Gastroesophageal sphincter (tissue), 4 donors: ENCODE results near the gene INPP5F.

DNA sequence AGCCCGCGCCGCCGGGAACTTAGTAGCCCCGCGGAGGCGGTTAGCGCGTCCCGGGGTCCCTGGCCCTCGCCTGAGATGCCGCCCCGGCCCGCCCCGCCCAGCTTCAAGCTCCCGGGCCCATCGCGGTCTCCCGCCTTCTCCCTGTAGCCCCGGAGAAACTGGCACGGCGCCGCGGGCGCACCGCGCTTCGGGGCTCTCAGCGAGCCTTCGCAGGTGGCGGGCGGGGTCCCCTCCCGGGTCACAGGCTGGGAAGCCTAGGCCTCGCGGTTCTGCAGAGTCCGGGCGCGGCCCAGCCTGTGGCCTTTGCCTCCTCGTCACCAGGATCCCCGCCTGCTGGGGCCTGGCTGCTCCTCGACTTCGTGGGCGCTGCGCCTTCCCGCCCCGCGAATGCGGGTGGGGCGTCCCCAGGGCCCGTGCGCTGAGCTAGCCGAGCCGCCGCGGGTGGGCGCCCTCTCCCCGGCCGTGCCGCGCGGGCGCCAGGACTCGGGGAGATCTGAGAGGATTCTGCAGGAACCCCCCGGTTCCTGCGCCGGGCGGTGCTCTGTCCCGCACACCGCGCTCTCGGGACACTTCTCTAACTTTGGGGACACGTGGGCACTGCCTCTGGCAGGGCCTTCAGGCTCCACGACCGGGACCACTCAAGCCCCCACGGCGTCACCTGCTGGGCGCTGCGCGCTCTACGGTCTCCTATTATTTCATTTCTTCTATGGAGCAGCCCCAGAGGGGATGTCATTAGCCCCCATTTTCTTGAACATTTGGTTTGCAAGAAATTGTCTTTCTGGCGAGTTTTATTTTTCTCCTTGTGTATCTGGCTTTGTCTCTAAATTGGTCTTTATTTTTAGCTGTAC, 681 bp upstream of the RGS10 start:
- PRO-cap: unidirectional peak, minus-strand start at position 395 of the sequence; unidirectional peak, minus-strand start at position 582 of the sequence
- RAMPAGE, long total RNA, 4 experiments: no peak in any of the 4 experiments

DNA sequence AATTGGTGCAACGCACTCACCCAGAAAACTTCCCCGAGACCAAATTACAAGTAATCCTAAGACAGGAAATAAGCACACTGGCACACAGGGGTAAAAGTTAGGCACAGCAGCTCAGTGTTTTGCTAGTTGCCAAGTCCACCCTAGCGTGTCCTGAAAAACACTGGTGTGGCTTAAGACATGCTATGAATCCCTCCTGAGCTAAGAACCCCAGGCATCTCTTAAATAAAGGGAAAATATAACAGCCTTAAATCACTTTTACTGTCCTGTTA, 1.8 kb upstream of the RGS10 start:
- PRO-cap: no peak
- RAMPAGE, long total RNA, 4 experiments: no peak in any of the 4 experiments

DNA sequence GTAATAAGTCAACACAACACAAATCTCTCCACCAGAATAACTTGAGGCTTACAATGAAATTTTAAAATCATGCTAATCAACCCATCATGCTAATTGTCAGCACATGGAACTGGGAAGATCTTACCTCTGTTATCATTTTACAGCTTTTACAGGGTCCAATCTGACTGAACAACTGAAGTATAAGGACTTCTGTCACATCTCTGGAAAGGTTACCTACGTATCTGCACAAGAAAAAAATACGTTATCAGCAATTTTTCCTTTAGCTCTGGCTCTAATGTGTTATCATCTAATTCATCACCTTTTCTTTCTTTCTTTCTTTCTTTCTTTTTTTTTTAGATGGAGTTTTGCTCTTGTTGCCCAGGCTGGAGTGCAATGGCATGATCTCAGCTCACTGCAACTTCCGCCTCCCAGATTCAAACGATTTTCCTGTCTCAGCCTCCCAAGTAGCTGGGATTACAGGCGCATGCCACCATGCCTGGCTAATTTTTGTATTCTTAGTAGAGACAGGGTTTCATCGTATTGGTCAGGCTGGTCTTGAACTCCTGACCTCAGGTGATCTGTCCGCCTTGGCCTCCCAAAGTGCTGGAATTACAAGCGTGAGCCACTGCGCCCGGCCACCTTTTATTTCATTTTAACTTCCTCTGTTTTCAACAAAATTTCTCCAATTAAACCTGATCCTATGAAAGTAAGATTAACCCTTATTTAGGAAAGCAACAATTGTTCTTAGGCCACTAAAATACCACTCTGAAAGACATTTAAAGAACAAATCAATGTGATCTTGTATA, 8.5 kb downstream of the TIAL1 start:
- PRO-cap: no peak
- RAMPAGE, long total RNA, 4 experiments: start-site peak on the minus strand in 1 of 4 experiments, centred at position 186 of the sequence, 32 reads per replicate

DNA sequence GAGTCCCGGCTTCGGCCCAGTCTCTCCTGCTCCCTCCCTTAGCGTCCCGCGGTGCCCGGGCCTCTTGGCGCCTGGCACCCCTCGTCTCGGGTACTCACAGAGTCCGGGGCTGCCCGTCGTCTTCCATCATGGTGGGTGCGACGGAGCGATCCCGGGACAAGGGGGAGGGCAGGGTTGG, 539 bp downstream of the TIAL1 start:
- PRO-cap: no peak
- RAMPAGE, long total RNA, 4 experiments: no peak in any of the 4 experiments

- PRO-cap: unidirectional peak, plus-strand start at chr10:119651039; bidirectional peak, plus-strand start at chr10:119651570, minus-strand start at chr10:119651209
- RAMPAGE, long total RNA, 4 experiments: no peak in any of the 4 experiments
Observed at GRCh38 chr10:119650737-119651324, 349 bp upstream of the BAG3 start.

DNA sequence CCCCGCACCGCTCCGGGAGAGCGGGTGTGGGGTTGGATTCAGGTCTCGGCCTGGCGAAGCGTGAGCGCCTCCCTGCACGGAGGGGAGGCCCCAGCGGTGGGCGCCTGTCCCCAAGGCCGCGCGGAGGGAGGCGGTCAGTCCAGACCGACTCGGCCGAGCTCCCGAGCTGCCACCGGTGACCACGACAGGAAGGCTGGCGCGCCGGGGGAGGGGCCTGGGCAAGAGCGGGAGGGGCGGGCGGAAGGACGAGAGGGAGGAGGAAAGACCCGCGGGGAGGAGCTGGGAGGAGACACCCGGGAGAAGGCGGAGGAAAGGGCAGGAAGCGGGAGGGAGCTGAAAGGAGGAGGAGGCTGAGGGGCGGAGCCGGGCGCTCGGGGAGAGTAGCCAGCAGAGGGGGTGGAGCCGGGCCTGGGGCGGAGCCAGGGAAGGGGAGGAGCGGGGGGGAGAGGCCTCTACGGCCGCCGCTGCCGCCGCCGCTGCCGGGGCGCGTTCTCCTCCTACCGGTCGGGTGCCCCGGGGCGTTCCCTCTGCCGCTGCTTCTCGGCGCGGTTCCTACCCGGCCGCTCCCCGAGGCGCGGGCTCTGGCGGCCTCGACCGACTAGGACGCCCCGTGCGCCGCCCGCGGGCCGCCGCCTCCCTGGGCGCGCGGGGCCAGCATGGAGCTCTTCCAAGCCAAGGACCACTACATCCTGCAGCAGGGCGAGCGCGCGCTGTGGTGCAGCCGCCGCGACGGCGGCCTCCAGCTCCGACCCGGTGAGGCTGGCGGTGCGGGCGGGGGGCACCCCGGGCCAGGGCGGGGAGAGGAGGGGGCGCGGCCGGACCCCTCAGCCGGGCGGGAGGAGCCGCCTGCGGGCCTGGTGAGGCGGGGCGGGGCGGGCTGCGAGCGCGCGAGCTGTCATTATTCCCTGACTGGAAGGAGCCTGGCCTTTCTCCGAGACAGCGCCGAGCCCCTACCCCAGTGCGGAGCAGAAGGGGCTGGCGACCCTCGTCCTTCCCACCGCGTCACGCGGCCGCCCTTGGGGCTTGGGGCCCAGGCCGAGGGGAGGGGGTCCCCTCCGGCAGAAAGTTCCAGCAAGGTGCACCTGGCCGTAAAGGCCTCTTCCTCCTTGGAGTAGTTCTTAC, at the start of gene INPP5F:
TSS of gene INPP5F (plus strand) at position 444 of the 1,122 bp plus-strand sequence.
- PRO-cap: bidirectional peak, plus-strand start at position 536 of the sequence, minus-strand start at position 186 of the sequence; unidirectional peak, plus-strand start at position 682 of the sequence; unidirectional peak, plus-strand start at position 724 of the sequence
- RAMPAGE, long total RNA, 4 experiments: start-site peak on the minus strand in 1 of 4 experiments, centred at position 198 of the sequence, 15 reads per replicate

DNA sequence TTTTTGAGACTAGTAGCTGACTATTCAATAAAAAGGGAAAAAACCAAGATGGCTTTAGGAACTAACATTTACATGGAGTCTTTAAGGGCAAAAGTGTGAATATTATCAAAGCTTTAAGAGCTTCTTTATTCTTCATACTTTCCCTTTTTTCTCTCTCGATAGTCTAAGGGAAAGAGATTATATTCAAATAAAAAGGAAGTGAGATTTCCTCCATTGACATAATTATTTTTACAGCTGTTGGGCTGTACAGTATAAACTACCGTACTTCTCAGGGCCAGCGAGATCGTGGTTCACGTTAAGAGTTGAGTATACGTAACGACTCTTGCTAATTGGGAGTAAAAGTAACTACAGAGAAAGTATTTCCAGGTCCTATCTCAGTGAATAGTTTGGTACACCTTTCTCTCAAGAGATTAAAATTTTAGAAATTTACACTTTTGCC, 57.7 kb downstream of the INPP5F start:
- PRO-cap: no peak
- RAMPAGE, long total RNA, 4 experiments: no peak in any of the 4 experiments

GRCh38 chr10:119789984-119790508, 64.2 kb downstream of the INPP5F start:
- PRO-cap: no peak
- RAMPAGE, long total RNA, 4 experiments: no peak in any of the 4 experiments

- PRO-cap: no peak
- RAMPAGE, long total RNA, 4 experiments: no peak in any of the 4 experiments
Observed at GRCh38 chr10:119840707-119841263, 31.9 kb downstream of the MCMBP start.

DNA sequence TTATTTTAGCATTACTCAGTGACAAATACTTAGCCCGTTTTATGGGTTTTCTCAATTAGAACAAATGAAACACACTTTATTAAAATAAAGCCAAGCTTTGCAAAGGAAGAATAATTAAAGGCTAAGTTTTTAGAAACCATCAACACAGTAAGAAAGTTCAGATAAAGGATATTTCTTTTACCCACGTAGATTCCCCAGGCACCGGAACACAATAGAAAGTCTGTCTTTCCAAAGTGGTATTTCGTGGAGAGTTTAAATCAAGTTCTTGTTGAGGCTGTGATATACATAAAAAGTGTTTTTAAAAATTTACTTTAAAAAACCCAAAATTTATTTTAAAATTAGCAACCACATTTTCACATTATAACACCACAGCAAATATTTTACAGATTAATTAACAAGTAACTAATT, 15.5 kb downstream of the MCMBP start:
- PRO-cap: no peak
- RAMPAGE, long total RNA, 4 experiments: no peak in any of the 4 experiments

DNA sequence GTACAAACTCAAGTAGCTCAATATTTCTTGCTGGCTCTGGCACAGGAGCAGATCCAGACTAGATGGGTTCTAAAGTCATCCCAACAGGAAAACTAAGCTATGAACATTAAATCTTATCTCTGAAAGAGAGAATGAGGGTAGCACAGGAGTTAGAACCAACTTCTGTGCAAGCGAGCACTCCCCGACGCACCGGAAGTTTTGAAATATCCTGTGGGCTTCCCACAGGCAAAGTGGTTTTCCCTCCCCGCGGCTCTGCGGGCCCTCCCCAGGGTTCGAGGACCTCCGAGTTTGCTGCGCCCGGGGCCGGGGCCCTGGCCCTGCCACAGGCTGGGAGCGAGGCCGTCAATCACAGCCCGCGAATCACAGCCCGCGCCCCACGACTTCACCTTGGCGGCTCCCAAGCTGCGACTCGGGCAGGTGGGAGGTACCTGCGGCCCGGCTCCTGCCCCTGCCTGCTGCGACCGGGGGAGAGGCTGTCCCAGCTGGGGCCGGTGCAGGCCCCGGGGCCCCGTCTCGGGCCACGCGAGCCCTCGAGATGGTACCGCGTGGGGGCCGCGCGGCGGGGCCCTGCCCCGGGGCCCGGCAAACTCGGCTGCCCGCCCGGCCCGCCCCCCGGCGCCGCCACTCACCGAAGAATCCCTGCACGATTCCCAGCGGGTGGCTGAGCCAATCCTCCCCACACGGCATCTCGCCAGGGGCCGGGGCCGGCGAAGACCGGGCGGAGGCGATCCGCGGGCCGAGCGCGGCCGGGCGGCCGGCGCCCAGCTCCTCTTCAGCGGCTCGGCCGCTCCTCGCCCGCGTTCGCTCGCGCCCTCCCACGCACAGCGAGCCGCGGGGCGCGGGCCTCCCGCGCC, 518 bp downstream of the MCMBP start:
- PRO-cap: unidirectional peak, plus-strand start at position 206 of the sequence; unidirectional peak, plus-strand start at position 679 of the sequence
- RAMPAGE, long total RNA, 4 experiments: start-site peak on the minus strand in 1 of 4 experiments, centred at position 626 of the sequence, 12 reads per replicate

DNA sequence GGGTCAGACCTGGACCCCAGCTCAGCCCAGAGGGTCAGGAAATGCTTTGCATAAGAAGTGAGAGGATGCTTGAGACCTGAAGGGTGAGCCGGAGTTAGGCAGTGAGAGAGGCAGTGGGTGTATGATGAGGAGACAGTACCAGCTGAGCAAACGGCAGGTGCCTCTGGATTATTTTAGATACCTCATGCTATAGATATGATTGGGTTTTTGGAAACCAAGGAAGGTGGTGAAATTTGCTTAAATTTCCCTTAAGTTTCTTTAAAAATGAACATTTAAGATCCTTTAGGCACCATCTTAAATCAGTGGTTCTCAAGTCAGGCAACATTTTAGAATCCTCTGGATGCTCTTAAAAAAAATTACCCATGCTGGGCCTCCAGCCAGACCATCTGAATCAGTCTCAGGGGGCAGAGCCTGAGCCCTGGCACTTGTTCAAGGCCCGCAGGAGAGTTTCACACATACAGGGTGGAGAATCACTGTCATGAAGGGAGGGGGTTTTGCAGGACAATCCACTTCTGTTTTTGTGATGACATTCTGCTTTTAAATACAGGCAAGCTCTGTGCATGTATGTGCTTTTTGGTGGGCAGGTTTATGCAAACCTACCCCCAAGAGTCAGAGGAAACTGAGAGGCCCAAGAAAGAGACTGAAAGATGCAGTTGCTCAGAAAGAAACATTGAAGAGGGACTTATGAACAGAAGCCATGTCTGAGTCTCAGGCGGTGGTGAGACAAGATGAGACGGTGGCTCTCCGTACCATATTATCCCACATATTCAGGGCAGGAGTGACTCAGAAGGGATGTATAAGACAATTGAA, 268.5 kb downstream of the SEC23IP start:
- PRO-cap: no peak
- RAMPAGE, long total RNA, 4 experiments: no peak in any of the 4 experiments

GRCh38 chr10:120978761-120979118, 127.6 kb downstream of the WDR11 start:
- PRO-cap: no peak
- RAMPAGE, long total RNA, 4 experiments: no peak in any of the 4 experiments

DNA sequence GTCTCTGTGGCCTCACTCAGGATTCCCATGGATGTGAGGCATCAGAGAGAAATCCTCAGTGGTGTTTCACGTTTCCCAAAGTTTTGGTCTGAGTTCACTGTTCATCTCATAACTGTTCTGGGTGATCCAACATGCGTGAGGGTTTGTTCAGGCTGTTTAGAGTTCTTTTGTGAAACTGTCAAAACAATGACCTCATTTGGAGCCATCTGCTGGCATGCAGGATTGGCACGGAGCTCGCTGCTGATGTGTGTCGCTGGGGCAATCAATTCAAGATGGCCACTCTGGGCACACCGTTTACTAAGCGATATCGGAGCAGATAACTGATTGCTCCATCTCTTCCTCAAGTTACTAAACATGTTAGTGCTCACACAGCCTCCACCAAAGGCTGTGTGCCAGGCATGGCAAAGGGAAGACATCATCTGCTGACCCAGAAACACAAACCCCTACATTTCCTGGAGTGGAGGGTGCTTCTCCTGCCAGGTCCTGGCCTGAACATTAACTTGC, 365.6 kb downstream of the WDR11 start:
- PRO-cap: unidirectional peak, minus-strand start at position 119 of the sequence
- RAMPAGE, long total RNA, 4 experiments: no peak in any of the 4 experiments

- PRO-cap: no peak
- RAMPAGE, long total RNA, 4 experiments: no peak in any of the 4 experiments
Observed at GRCh38 chr10:121262744-121263244, 335.4 kb downstream of the FGFR2 start.

- PRO-cap: no peak
- RAMPAGE, long total RNA, 4 experiments: no peak in any of the 4 experiments
Observed at GRCh38 chr10:121283137-121283442, 315.2 kb downstream of the FGFR2 start.

DNA sequence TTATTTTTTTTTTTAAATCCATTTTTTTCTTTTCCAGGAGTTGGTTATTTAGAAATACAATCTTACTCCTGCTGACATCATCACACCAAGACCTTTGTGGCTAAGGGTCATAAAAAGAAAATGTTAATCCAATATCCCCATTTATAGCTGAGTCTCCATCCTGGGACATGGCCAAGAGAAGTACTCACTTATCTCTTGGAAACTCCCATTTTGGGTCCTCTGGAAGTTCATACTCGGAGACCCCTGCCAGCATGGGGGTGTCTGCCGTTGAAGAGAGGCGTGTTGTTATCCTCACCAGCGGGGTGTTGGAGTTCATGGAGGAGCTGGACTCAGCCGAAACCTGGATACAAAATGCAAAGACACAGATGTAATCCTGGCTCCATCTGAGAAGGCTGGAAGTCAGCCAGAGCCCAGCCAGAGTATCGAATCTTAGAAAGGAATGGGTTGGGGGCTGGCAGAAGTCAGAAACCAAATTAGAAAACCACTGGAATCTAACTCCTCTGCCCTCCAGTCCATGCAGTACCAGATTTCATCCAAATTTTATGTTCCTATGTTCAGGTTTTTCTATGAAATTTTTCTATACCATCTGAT, 94.5 kb downstream of the FGFR2 start:
- PRO-cap: no peak
- RAMPAGE, long total RNA, 4 experiments: no peak in any of the 4 experiments

DNA sequence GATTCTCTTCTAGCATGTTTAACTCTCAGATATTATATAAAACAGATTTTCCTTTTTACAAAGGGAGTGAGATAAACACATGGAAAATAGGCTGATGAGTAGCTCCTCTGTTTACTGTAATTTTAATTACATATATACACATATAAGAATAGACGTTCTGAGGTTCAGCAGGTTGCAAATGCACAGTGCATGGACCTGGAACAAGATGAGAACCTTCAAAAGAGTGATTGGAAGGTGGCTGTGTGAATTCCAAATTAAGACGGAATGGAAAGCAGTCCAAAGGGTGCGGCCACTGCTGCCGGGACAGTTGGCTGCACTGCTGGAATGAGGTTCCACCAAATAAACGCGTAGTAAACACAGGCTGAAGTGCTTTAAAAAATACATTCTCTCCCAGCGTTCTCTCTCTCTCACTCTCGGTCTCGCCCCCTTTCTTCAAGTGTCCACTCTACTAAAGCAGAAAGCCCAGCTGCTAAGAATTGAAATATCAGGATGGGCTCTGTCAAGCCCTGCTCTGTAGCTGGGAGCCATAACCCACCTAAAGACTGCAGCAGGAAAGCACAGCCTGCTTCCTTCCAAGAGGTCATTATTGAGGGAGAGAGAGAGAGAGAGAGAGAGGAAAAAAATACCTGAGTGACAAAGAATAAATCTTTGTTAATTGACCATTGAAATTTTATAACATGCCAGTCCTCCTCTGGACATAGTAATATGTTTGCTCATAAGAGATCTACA, 73.0 kb downstream of the FGFR2 start:
- PRO-cap: no peak
- RAMPAGE, long total RNA, 4 experiments: no peak in any of the 4 experiments

DNA sequence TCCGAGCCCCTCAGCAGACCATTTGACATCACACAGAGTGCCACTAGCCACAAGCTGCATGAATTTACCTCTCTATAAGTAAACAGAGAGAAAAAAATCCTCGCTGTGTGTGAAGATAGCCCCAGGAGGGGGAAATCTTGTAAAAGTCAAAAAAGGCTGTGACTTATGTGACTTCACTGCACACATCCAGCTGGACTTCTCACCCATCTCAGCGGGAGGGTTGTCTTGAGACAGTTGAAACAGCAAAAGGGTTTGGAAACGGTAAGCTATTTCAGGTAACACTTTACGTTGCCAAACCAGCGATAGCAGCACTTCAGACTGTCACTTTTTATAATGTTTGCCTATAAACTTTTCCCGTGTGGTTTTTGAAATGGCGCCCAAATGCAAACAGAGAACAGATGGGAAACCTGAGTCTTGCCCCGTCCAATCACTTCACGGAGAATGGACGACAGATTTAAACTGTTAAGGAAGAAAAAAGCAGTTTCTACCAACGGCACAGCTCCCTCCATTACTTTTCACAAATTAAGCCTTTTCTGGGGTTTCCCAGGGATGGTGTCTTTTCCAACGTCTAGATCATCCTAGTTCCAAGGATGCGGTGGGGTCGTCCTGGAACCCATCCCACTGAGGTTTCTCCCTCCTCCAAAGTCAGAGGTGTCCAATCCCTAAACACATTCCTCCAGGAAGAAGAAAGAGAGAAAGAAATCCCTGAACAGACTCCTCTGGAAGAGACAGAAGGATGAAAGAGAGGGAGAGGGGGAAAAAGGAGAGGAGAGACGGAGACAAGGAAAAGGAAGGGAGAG, 25.2 kb downstream of the FGFR2 start:
- PRO-cap: unidirectional peak, minus-strand start at position 597 of the sequence
- RAMPAGE, long total RNA, 4 experiments: no peak in any of the 4 experiments

DNA sequence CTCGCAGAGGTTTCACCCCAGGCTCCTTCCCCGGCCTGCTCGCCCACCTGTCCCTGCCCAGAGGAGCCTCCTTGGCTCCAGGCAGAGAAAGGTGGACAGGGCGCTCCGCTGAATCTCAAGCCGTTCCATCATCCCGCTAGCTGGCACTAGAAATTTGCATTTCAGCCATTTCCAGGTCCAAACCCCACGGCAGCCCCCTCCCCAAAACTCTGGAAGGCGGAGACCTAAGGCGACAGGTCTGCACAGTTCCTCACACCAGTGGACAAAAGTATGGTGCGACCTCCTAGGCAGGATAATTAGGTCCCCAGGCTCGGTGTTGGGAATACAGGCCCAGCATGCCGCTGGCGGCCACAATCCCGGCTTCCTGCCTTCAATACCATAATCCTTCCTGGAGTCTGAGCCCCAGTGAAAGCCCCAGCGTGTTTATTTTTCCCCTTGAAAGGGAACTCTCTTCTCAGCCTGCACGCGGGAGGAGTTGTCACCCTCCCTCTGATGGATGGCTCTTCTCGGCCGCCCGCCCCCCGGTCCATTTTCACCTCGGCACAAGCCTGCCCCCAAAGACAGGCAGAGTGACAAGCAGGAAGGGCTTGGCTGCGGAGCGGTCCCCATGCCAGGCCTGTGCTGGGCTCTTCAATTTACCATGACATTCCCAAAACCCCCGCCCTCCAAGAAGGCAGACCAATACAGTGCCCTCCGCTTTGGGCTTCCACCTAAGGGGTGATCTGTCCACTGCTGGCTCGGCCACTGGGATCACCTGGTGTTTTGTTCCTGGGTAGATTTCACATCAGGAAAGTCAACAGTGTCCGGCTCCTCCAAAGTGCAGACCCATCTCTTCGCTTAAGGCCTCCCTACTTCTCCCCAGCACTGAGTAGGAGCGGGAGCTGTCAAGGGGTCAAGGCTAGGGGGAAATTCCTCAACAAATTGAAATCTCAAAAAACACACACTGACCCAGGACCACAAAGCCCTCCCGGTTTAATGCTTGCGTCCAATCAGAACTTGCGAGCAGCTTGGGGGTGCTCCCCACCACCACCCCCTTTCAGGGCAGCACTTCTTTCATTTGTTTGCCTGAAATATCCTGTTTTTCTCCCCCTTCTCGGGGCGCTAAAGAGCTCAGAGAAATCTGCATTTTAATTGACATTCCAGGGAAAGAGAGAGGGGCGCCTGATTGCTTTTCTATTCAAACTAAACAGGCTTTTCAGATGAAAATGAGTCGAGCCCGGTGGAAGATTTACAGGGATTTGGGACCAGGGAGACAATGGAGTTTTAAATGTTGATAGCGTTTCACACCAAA, 2.1 kb downstream of the FGFR2 start:
- PRO-cap: bidirectional peak, plus-strand start at position 557 of the sequence, minus-strand start at position 397 of the sequence; unidirectional peak, plus-strand start at position 796 of the sequence
- RAMPAGE, long total RNA, 4 experiments: no peak in any of the 4 experiments